Metastatic Lung Carcinoma in the Adrenal Gland (tissue), 1 donor: Measurements from ENCODE around the gene SMAD5.

DNA sequence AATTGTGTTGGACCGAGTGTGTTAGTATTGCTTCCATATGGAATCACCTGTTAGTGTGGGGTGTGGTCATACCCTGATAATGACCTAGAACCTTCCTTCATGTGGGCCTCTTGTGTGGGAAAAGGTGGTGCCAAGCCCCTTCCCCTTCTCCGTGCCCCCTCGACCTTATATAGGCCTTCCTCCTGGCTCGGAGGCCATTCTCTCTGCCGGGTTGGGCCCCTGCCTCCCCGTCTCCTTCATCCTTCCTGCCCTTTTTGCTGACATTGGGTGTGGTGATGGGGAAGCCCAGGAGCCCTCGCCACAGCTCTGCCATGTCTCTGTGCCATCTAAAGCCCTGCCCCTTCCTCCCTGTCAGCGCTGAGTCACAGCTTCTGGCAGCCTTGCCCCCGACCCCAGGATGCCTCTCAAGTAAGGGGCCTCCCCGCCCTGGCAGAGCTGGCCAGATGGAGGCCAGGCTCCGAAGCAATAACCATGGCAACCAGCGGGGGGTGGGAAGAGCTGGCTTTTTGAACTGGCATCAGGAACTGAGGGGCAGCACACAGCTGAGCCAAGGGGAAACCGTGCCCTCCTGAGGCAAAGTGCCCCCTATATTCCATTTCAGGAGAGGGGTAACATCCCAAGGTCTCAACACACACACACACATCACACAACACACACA is 30.4 kb downstream of the JADE2 start:
- PRO-cap = no peak

DNA sequence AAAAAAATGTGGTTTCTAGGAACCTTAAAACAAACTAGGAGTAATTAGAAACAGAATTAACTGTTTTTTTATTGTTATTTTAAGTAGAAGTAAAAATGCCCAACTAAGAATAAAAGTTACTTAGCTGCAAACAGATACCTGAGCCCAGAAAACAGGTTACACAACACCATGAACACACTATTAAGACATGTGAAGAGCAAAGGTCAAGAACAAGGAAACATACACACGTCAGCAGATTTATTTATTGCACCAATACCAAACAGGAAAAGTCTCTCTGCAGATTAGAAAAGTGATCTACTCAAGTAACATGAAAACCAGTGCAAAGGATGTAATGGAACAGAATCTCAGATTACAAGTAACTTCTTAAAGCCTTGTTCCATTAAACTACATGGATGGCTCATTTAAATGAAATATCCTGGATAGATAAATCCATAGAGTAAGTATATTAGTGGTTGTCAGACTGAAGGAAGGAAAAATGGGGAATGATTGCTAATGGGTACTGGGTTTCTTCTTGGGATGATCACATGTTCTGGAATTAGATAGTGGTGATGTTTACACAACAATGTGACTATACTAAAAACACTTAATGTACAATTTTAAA is 6.2 kb downstream of the SAR1B start:
- PRO-cap = no peak

DNA sequence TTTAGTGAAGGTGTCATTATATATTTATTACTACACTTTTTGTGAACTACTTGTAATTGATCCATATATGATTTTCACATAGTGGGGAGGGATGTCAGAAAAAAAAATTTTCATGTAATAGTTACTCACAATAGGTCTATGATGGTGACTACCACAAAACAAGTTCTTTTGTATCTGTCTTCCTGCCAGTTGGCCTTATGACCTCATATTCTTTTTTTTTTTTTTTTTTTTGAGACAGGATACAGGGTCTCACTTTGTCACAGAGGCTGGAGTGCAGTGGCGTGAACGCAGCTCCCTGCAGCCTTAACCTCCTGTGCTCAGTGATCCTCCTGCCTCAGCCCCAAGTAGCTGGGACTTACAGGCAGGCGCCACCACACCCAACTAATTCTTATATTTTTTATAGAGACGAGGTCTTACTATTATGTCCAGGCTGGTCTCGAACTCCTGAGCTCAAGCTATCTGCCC is 10.9 kb downstream of the SEC24A start:
- PRO-cap = no peak

DNA sequence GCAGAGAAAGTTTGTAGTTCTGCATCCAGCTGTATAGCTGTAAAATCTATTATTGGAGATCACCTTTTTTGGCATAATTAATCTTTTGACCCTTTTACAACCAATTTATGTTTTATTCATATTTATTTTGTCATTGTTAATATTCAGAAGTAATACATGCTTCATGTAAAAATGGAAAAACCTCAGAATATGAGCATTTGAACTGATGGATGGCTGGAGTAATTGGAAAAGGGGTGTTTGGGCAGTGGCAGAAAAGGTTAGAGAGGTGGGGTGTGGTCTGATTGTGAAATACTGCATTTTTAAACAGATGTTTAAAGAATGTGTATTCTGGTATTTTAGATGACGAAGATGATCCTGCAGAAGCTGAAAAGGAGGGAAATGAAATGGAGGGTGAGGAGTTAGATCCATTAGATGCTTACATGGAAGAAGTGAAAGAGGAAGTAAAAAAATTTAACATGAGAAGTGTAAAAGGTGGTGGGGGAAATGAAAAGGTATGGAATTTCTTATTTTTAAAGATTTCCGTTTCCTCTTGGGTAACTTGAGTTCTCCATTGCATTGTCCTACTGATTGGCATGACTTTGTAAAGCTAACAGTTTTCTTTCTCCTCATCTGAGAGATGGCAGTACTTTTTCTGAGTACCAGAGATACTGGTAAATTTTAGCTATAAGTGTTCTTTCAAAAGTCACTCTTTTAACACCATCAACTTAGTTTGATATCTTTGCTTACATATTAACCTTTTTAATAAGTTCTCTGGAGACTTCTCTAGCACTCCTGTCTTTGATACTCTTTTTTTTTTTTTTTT is 18.9 kb downstream of the DDX46 start:
- PRO-cap = no peak

GRCh38 chr5:134913109-134913750 is 8.3 kb downstream of the PCBD2 start:
- PRO-cap = no peak

DNA sequence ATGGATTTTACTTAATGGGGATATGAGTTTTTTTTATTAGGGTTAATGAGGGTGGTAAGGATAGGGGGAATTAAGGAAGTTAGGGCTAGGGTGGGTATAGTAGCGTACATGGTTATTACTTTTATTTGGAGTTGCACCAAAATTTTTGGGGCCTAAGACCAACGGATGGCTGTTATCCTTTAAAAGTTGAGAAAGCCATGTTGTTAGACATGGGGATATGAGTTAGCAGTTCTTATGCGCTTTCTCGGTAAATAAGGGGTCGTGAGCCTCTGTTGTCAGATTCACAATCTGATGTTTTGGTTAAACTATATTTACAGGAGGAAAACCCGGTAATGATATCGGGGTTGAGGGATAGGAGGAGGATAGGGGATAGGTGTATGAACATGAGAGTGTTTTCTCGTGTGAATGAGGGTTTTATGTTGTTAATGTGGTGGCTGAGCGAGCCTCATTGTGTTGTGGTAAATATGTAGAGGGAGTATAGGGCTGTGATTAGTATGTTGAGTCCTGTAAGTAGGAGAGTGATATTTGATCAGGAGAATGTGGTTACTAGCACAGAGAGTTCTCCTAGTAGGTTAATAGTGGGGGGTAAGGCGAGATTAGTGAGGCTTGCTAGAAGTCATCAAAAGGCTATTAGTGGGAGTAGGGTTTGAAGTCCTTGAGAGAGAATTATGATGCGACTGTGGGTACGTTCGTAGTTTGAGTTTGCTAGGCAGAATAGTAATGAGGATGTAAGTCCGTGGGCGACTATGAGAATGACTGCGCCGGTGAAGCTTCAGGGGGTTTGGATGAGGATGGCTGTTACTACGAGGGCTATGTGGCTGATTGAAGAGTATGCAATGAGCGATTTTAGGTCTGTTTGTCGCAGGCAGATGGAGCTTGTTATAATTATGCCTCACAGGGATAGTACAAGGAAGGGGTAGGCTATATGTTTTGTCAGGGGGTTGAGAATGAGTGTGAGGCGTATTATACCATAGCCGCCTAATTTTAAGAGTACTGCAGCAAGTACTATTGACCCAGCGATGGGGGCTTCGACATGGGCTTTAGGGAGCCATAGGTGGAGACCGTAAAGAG is 21.7 kb downstream of the PCBD2 start:
- PRO-cap = no peak

DNA sequence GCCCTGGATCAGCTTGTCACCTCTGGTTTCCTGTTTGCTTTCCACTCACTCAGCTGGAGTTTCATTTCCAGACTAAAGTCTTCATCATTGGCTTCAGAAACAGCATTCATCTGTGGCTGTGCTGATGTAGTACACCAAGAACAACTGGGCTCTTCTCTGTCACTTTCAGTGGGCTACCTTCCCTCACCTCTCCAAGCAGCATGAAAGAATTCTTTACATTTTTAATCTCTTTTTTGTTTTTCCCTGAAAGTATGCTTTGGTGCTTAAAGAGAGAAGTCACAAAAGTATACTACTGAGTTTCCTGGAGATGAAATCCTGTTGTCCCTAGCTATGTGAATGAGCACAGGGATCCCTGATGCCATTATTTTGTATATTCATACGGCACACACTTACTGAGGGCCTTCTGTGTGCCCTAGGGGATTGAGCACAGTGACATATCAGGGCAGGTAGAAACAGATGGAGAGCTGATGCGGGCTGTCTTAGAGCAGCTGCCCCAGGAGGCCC is 2.1 kb upstream of the CATSPER3 start:
- PRO-cap = no peak

GRCh38 chr5:135173682-135174294 is 139.8 kb upstream of the PITX1 start:
- PRO-cap = no peak

- PRO-cap = no peak
Observed at GRCh38 chr5:135331563-135332210, 67.3 kb downstream of the MACROH2A1 start.

- PRO-cap = no peak
Observed at GRCh38 chr5:135343116-135343812, 55.8 kb downstream of the MACROH2A1 start.

- PRO-cap = bidirectional peak, plus-strand start at chr5:136132845, minus-strand start at chr5:136132718
Observed at GRCh38 chr5:136132521-136132975, at the start of gene SMAD5. Gene SMAD5, plus strand, starts transcription at chr5:136132845.

DNA sequence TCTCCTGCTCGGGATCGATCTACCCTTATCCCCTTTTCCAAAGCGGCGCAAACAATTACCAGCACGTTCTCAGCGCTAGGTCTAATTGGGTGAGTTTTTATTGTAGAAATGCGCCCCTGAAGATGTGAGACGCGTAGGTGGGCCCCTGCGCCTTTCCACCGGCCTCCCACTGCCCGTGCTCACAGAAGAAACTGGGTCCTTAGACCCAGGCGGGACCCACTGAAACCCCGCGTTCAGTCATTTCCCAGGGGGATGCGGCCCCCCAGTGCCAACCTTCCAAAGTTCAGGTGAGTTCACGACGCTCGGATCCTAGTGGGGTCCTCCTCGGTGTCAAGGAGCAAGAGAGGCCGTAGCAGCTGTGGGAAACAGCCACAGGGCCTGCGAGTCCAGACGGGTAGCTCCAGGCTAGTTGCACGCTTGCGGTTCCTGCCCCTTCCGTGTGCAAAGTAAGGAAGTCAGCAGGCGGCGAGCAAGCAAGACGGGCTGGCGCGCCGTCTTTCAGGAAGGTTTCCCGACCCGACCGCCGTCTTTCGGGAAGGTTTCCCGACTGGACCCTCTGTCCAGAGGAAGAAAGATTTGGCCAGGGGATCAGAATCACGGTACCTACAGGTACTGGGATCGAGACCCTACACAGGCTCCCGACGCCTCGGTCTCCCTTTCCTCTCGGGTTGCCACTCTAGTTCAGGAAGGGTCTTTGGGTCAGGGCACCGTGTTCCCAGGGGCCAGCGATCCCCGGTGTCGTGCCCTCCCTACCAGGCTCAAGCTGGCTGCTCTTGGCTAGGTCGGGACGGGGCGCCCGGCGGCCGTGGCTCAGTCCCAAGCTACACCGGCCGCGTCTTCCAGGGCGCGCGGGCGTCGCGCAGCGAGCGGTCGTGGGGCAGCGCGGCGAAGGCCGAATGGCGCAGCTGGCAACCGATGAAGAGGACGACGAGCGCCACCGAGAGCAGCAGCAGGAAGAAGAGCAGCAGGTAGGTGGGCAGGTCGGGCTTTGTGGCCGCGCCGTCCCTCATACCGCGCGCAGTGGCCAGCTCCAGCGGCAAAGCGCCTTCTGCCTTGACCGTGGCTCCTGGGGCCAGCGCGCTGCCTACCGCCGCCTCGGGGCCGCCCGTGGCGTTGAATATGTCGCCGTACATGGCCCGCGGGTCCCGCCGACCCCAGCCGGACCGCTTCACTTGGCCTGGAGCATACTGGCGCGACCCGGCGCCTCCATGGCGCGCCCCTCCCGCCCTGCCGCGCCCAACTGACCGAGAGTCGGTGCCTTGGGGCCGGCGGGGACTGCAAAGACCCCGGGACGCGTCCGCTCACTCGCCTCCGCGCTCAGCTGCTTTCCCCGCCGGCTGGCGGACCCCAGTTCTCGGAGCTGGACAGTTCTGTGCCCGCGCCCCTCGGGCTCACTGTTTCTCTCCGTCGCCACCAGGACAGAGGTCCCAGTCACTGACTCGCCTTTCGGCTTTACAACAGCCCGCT is 1.0 kb downstream of the SMIM32 start:
- PRO-cap = no peak

DNA sequence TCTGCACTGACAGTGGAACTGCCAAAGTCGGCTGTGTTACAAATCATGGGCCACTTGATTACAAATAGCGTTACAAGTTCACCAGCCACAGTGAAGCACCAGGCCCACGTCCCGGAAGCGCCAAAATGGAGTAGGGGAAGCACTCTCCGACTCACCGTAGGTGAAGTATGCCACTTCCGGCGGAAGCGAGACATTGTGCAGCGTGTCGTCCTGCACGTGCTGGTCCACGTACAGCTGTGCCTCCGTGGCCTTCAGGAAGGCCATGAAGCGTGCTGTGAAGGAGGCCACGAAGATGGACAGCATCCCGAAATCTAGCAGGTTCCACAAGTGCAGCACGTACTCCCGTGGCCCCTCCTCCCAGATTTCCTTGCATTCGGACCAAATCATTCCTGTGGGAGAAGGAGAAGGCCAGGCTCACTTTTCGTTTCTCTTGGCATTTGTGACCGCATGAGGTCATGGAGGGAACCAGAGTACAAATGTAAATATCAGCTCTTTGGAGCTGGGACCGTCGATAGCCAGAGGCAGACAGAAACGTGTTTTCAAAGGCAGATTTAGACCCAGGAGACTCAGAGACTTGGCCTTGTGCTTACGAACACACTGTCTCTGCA is 58.6 kb upstream of the SMIM32 start:
- PRO-cap = no peak

DNA sequence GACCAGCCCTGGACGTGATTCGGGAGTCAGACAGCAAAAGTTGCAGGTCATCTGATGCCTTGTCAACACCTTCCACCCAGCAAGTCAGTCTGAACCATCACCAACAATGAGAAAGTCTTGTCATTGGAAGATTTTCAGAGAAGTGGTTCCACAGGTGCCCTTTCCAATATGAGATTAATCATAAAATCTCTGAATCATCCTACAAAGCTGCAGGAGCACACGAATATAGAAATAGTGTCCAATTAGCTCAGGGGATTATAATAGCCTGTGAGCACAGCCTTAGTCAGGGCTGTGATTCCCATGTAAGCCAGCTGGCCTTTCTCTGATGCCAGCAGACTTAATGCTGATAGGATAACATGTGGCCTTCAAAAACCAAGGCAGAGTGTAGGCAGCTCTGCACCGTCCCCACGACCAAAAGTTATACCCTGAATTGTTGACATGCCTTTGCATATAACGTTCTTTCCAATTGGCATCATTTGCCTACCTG is 445.1 kb upstream of the TRPC7 start:
- PRO-cap = no peak

DNA sequence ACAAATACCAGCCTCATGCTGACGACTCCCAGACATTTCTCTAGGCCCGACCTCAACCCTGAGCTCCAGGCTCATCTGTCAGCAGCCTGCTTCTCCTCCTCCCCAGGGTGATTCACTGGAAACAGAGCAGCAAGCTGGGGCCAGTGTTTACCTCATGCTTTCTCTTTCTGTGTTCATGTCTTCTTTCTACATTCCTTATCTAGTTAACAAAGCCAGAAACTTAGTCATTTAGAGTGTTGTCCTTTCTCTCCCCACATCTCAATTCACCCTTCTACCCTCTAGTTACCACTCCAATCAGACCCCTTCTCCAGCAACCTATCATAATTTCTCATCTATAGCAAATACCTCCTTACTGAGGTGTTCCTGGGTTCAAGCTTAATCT is 312.0 kb downstream of the SPOCK1 start:
- PRO-cap = no peak

- PRO-cap = no peak
Observed at GRCh38 chr5:137621211-137621923, 114.5 kb downstream of the KLHL3 start.

DNA sequence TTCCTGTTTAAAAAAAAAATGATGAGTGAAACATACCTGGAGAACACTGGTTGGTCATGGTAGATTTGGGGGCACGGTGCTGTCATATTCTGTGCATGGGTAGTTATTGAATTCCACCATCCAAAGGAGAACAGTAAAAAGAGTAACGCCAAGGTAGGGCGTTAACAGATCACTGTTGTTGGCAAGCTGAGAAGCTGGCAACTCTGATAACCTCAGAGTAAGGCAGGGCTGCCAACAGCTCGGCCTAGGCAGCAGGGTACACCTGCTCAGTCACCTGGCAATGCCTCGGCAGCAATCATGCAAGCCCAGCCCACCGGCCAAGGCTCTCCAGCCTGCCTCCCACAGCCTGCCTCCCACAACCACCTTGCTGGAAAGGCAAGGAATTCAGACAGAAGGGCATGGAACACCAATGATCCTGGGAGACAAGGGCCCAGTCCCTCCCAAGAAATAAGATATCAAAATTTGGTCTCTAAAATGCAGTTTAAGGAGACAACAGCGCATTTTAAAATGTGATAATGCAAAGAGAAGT is 63.9 kb downstream of the KLHL3 start:
- PRO-cap = no peak

DNA sequence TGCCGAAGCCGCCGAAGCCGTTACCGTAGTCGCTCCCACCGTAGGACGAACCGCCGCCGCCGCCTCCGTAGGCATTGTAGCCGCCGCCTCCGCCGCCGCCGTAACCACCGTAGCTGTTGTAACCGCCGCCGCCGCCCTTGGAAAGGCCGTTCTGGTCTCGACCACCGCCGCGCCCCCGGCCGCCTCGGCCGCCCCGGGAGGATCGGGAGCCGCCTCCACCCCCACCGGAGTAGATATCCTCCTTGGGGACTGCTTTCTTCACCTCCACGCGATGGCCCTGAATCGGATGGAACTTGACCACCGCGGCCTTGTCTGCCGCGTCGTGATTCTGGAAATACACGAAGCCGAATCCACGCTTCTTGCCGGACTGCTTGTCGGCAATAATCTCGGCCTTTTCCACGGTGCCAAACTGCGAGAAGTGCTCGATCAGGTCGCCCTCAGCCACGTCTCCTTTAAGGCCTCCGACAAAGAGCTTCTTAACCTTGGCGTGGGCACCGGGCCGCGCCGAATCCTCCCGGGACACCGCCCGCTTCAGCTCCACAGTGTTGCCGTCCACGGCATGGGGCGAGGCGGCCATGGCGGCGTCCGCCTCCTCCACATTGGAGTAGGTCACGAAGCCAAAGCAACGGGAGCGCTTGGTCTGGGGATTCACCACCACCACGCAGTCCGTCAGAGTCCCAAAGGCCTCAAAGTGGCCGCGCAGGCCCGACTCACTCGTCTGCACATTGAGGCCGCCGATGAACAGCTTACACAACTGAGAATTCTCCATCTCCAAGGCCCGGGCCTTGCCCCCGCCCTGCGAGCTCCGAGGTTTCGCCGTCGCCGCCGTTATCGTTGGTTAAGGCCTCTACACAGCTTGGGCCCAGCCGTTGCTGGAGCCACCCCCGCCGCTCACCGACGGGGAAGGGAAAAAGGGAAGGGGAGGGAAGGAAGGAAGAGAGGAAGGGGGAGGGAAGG is 587 bp downstream of the HNRNPA0 start:
- PRO-cap = no peak

DNA sequence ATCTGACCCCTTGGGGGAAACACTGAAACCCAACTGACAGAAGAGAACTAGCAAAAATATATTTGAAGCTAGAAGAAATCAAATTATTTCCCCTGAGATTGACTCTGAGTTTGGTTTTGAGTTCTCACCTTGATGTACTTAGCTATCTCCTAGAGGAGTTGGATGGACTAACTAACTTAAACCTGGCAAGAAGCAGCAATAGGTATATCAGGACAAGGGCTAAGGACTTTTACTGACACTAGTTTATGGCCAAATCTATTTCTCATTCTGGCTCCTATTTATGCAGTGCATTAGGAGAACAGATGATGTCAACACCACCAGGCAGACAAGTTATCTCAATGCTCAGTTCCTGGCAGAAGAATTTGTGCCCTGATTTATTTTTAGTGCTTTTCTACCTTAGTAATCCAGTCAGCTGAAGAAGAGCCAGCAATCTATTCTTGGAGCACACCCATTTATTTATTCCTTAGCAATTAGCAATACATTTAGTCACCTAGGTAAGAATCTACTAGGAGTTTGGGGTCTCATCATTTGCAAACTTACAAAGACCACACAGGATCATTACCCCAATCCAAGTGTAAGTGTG is 30.7 kb upstream of the MYOT start:
- PRO-cap = no peak

- PRO-cap = no peak
Observed at GRCh38 chr5:137837754-137838049, 30.0 kb upstream of the MYOT start.